H7 (cell line): ENCODE measurements around a stretch of chr15.

- RAMPAGE, long total RNA = no peak
Measured at GRCh38 chr15:98683065-98683867, 34.9 kb downstream of the IGF1R start.

GRCh38 chr15:98743726-98744831, 95.7 kb downstream of the IGF1R start:
- RAMPAGE, long total RNA = no peak

GRCh38 chr15:98753934-98755115, 106.0 kb downstream of the IGF1R start:
- RAMPAGE, long total RNA = no peak

DNA sequence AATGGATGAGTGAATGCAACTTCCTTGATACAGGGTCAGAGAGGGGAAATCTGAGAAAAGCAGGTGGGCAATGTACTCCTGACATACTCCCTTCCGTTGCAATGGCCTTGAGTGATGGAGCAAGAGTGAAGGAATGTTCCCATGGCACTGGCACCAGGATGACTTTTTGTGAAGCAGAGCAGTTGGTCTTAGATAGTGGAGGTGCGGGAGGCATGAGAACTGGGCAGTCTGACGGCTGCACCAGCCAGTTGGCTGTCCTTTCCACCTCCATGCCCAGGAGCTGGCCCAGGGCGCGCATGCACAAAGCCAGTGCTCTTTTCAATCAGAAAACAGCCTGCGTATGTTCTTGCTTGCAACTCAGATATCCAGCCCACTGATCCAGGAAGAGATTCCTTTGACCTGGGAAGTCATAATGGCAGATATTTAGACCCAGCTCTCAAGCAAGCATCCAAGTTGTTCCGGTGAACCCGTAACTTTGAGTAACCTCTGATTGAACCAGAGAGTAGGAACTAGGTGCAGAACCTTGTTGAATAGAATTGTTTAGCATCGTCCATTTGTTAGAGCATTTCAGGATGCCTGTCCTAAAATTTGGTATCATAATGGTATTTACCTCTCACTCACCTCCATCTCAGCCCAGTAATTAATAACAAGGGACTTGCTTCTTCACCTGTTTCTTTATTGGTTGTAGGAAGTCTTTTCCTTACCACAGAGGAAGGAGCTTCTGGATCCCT, 136.7 kb downstream of the PGPEP1L start:
- RAMPAGE, long total RNA = no peak

GRCh38 chr15:98896204-98897489, 110.9 kb downstream of the PGPEP1L start:
- RAMPAGE, long total RNA = no peak

DNA sequence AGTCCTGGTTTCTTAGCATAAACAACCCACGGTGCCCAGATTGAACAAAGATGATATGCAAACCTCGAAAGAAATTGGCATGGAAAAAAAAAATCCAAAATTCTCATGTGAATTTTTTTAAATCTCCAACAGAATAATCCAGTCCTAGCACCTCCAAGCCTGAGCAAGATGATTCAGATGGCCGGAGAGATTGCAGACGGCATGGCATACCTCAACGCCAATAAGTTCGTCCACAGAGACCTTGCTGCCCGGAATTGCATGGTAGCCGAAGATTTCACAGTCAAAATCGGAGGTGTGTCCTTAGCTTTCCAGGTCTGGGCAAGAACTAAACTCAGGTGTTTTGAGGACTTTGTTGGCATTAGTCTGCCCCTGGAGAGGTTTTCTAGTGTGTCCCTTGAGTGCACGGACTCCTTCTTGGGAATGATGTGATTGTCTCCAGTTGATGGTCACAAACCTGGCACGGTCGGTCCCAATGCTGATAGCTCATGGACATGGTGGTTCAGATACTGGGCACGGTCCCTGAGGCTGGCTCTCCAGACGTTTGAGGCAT, 68.4 kb downstream of the PGPEP1L start:
- RAMPAGE, long total RNA = no peak

DNA sequence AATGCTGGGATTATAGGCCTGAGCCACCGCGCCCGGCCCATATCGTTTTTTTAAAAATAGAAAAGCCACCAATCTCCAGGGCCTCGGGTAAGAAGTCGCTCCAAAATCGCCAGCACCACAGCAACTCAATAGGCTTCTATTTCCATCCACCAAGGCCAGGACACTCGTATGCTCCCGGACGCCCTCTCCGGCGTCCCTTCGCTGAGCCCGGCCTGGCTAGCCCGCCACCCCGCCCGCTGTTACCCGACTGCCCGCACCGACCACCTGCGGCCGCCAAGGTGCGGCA, 277 bp upstream of the SYNM start:
- RAMPAGE, long total RNA = no peak

GRCh38 chr15:99138685-99139033, 33.8 kb downstream of the SYNM start:
- RAMPAGE, long total RNA = no peak

DNA sequence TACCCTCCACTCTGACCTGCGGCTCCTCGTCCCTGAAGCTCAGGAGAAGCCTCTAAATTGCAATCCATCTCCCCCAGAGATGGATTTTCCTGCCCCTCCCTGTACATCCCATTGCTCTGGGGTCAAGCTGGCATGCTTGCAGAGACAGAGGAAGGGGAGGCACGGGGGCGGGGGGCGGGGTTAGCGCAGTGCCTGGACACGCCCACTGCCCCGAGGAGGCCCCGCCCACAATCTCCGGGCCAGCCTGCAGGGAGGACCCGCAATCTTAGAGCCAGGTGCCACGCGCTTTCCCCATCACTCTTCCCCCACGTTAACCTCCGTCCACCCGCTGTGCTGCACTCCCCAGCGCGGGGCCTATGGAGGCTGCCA, 118.3 kb upstream of the MEF2A start:
- RAMPAGE, long total RNA = no peak

DNA sequence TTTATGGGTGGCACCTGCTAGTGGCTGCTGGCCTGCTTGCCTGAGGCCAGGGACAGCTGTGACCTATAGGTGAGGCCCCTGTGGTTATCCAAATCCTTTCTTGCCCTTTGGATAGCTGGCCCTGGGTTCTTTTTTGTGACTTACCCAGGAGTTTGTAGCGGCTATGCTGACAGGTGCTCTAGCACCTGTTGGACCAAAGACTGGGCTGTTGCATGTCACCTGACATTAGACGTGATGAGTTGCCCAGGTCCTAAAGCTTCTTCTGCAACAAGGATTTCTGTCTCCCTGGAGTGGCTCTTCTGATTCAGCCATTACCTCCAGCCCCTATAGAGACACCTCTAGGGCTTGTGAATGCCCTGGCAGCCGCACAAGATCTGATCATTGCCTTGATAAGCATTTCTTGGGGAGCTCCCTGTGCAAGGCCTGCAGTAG, 19.1 kb upstream of the MEF2A start:
- RAMPAGE, long total RNA = no peak

DNA sequence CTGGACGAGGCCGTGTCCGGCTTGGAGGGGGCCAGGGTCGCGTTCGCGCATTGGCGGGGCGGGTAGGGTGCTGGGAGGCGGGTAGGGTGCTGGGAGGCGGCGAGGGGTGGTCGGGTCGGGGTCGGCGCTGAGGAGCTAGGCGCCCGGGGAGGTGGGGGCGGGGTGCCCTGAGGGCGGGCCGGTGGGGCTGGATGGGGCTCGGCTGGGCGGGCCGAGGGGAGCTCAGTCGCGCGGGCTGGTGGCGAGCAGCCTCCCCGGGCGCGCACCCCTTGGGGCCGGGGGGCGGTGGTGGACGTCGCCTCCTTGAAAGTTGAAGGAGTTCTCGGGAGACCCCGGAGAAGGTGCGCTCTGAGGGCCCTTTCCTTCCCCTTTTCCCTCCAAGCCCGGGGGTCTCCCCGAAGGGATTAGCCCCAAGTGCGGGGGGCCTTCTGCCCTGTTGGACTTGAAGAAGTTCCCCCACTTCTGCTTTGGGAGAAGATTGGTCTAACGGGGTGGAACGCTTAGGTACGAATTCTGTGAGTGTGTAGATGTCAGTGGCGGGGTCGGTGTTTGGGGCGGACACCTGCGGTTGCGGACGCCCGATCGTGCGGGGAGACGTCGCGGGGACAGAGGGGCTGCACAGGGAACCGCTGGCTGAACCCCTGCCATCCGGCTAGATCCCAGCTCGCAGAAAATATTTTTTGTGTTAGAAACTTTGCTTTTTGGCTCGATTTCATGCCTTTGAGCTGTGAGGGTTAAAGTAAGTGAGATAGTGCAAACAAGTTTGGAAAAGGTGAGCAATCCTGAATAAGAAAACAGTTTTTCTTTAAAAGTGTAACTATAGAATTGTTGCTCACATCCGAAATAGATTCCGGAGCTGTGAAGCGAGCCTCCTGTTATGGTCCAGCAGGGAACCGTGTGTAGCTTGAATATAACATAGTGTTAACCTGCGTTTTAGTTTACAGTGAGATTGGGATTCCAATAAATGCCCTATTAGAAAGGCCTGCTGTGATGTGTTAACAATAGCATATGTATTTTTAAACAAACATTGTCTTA, 792 bp downstream of the MEF2A start:
- RAMPAGE, long total RNA = no peak

GRCh38 chr15:99708321-99709028, 24.8 kb downstream of the LYSMD4 start:
- RAMPAGE, long total RNA = no peak

GRCh38 chr15:99711580-99712187, 21.6 kb downstream of the LYSMD4 start:
- RAMPAGE, long total RNA = no peak

DNA sequence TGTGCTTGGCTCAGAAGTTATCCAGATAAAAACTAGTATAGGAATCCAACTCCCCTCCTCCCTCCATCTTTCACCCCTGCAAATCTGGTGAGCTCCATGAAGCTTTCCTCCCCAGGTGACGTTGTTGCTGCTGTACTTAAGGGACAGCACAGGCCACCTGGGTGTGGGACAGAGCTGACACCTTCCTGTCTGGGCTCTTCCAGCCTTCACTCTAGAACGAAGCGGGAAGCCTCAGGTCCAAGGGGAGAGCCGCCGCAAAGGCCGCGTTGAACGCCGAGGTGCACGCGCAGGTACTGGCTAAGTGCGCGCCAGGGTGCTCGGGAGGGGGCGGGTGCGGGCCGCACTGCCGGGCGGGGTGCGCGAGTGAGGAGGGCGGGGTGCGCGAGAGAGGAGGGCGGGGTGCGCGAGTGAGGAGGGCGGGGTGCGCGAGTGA, 192.8 kb upstream of the LYSMD4 start:
- RAMPAGE, long total RNA = no peak

- RAMPAGE, long total RNA = no peak
Measured at GRCh38 chr15:100350524-100350934, 8.8 kb upstream of the ADAMTS17 start.

GRCh38 chr15:100373163-100374141, 31.7 kb upstream of the ADAMTS17 start:
- RAMPAGE, long total RNA = start-site peak on the minus strand at chr15:100373828-100373842, 9 reads

- RAMPAGE, long total RNA = no peak
Measured at GRCh38 chr15:100517145-100517683, 11.5 kb downstream of the CERS3 start.

DNA sequence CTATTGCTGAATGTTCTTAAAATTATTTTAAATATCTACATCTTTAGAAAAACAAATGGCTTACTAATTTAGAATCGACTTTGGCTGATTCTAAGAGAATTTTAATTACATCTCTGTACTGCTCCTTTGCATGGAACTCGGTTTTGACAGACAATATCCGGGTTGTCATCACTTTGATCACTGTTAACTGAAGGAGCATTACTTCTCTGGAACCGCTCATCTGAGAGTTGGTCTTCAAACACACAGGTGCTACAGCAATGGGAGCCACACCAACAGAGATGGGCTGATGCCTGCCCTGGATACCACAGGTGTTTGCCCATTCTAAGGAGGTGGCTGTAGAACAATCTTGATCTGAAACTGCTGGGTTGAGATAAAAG, 21.6 kb downstream of the LINS1 start:
- RAMPAGE, long total RNA = no peak

DNA sequence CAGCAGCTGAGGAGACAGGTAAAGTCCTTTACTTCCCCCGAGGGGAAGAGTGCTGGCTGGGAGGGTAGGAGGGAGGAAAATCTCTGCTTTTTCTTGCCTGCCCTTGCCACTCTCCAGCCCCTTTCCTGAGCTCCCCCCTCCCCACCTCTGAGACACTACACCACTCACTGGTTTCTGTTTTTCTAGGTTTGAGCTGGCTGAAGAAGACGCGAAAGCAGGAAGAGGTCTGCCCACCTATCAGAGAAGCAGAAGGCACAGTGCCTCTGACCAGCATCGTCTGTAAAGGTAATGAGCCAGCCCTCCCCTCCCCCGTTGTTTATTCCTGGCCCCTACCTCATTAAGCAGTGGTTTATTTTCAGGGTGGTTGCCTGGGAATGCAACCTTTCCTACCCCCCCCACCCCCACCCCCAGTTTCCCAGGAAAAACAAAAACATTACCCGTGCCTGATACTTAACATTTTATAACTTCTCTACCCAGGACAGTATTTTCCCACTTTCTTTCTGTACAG, 694 bp downstream of the ASB7 start:
- RAMPAGE, long total RNA = no peak

DNA sequence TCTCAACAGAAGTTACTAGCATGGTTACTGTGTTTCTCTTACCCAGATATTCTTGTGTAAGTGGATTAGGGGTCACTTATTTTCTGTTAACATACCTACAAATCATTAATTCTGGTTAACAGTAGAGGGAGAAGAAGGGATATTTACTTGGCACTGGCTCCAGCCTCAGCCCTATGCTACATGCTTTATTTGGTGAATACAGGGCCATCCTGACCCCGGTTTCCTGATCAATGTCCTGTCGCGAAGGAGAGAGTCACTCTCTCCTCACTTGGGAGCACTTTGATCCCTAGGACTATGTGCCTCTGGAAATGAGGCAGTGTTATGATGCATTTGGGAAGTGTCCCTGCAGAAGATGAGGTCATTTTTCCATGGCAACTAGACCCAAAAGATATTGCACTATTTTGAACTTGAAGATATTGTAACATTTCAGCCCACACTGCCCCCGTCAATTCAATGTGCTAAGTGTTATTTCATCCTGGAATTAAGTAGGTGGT, 67.9 kb downstream of the LRRK1 start:
- RAMPAGE, long total RNA = no peak